Left lung (tissue), 1 donor: Measurements from ENCODE around the gene CALY.

DNA sequence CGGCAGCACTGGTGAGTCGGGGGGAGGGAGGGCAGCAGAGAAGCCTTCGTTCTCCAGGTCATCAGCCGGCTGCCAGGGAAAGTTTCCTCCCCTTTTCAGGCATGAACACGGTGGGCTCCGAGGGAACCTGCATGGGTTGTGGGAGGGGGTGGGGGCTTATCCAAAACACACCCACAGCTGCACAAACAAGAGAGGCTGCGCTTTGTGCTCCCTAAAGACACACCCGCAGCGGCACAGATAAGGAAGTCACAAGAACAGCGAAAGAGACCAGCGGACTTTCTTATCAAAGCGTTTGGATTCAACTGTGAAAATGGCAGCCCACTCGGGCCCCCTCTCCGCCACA, 62.4 kb upstream of the NKX6-2 start:
- PRO-cap, result no peak

DNA sequence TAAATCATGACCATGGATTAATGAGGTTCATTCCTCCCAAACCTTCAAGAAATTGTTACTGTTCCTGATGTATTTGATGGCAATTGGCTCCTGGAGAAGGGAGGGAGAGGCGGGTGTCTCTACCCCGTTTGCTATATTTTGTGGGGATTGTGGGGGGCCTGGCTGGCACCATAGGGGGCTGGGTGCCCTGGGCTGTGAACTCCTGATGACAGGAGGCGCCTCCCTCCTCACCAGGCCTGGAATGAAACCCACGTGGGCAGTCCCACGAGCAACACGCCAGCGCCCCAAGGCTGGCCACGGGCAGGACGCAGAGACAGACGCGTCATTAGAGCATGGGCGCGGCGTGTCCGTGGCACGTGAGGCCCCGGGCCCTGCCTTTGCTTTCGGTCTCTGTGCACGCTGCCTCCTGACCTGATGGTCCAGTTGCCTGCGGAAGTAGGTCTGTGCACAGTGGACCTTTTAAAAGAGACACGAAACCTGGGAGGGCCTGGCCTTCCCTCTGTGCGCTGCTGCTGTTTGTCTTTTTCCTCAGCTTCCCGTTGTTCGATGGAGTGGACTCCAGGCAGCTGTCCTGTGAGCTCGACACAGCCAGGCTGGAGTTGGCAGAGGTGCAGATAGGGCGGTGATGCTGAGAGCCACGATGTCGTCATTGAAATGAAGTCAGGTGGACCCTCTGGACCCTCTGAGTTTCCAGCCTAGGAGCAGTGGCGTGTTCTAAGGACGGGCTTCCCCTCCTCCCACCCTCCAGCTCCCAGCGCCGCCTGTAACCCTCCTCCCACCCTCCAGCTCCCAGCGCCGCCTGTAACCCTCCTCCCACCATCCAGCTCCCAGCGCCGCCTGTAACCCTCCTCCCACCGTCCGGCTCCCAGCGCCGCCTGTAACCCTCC, 40.0 kb upstream of the CFAP46 start:
- PRO-cap, result no peak

GRCh38 chr10:133088598-133088889, 820 bp downstream of the ADGRA1 start:
- PRO-cap, result no peak

DNA sequence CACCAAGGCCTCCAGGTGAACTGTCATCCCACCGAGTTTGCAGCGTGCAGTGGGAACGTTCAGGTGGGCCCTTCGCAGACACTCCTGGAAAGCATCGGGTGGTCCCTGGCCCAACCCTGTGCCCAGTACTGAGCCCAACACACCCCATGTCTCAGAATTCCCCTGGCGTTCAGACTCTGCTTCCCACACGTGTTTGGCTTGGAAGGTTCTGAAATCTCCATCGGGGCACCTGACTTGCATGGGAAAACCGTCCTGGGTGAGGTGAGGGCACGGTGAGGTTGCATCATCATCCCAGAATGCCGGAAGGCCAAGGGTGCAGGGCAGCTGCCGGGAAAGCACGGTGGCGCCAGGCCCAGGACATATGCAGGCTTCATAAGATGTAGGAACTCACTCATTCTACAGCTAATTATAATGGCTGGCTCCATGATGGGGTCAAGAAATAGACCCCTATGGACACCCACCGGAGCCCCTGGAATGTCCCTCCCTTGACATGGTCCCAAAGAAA, 2.1 kb downstream of the KNDC1 start:
- PRO-cap, result no peak

DNA sequence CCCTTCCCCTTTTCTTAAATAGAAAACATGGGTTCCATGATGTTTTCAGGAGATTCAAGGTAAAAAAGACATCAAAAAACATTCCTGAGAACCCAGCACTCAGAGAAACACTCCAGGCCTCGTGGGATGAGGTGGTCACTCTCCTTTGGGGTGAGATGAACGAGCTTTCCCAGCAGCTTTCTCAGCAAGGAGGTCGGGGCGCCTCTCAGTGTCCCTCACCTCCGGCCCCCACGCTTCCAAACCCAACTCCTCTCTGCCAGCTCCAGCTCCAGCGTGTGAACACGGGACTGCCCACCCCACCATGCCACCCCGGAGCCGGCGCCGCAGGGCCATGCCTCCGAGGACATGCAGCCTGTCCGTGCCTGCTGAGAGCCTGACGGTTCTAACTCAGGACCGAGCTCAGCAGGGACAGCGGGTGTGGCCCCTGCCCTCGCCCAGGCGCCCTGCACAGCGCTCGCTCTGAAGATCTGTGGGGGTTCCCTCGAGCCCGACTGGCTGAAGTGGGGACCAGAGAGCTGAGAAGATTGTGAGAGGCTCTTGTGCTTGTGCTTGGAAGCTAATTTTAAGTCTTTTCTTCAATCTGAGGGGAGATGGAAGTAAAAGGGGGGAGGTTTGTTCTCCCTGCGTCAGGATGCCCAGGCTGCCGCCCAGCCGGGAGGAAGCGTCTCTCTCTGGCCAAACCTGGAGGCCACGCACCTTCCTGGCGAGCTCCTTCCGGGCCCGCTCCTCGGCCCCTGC, 5.0 kb upstream of the ADAM8 start:
- PRO-cap, result no peak

DNA sequence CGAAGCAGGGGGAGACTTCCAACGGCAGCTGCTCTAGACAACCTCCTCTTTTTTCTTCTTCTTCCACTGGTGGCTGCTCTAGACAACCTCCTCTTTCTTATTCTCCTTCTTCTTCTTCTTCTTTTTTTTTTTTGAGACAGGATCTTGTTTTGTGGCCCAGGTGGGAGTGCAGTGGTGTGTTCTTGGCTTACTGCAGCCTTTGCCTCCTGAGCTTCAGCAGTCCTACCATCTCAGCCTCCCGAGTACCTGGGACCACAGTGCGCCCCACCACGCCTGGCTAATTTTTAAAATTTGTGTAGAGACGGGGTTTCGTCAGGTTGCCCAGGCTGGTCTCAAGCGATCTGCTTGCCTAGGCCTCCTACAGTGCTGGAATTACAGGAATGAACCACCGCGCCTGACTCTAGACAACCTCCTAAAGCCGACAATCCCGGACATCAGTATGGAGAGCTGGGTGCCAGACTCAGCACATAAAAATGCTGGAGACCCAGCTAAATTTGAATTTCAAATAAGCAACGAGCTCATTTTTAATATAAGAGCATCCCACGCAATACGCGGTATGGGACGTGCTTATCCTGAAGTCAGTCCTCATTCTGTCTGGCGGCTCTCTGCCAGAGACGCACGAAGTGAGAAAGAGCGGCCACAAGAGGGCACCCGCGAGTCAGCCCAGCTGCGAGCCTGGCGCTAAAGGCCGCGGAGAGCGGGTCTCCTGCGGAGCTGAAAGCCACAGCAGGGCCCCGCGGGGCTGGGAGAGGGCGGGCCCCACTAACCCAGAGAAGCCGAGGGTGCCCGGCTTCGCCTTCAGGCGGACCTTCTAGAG, 7.2 kb downstream of the CALY start:
- PRO-cap, result no peak

- PRO-cap, result no peak
Observed at GRCh38 chr10:133335342-133336188, 1.1 kb downstream of the CALY start.

GRCh38 chr10:133336668-133337432, at the start of gene CALY:
TSS of gene CALY (minus strand) at chr10:133336896.
- PRO-cap, result no peak

DNA sequence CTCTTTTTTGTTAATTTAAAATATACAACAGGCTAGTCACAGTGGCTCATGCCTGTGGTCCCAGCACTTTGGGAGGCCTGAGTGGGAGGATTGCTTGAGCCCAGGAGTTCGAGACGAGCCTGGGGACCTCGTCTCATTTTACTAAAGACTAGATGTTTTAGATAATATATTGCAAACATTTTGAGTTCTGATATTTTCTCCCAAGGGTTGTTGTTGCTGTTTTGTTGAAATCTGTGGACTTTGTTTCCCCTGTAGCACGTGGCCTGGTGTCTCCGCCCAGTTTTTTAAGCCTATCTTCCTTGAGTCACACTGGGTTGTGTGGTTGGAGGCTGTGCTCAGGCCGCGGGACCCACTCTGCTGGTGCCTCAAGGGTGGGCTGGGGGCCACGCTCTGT, 4.4 kb upstream of the PRAP1 start:
- PRO-cap, result no peak

GRCh38 chr10:133343524-133343948, 3.6 kb upstream of the PRAP1 start:
- PRO-cap, result no peak

DNA sequence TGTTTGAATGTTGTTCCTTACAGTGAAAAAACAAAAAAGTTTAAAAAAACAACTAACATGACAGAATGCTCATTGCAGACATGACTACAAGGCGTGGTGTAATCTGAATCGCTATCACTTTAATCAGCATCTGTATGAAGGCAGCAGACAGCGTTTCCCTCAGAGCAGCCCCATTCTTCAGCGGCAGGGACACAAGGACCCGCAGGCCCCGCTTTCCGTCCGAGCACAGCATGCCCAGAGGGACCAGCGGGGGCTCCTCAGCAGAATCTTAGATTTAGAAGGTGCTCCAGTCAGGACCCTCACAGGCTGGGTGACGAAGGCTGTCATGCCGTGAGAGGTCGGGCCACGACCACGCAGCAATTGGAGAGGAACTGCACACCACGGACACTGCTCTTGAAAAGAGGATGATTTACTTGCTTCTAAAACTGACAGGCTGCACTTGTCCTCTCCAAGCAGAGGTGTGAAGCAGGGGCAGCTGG, 4.6 kb upstream of the FUOM start:
- PRO-cap, result no peak

DNA sequence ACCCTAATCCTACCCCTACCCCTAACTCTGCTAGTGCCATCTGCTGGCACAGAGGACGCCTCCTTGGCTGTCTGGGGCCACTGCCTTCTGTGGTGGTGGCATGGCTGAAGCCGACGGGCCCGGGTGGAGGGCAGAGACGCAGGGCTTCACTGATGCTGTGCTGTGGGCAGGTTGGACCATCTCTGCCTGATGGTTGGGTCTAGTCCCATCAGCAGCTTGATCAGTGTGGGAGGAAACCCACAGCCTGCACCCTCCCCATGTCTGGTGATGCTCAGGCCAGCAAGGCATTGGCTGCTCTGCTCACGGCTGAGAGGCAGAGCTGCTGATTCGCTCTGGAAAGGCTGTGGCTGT, 247 bp upstream of the SCART1 start:
- PRO-cap, result no peak

DNA sequence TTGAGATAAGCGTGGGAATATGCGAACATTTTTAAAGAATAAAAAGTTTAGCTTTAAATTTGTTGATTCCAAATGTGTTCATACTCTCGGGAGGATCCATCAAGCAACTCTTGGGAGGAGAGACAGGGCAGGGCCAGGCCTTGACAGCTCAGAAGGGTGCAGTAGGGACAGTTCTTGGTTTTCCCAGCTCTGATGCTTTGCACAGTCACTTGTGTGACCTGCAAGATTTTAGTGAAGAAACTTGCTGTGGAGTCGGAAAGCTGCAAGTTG, 3.6 kb downstream of the CYP2E1 start:
- PRO-cap, result no peak